Breast epithelium (tissue), 2 donors: ENCODE measurements around the genes PYM1 and ANKRD52.

DNA sequence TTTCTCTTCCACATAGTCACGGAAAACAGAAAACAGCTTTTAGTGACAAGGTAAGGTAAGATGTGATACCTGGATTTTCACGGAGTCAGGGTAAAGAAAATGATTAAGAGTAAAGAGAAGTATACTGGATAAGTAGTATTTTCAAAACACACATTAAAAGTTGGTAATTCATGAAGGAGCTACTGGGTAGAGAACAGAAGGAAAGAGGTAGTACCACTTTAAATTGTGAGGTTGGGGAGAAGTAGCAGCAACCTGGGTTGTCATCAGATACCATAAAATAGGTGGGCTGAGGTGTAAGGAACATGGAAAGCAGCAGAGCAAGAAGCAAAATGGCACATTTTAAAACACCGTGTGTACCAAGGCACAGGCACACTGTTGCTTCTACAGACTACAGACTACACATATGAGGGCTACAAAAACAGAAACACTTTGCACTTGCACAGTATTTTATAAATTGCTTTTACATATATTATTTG is 1.9 kb downstream of the PYM1 start:
- PRO-cap, result no peak
- RAMPAGE, long total RNA, 2 experiments, result no peak in any of the 2 experiments

GRCh38 chr12:55927614-55928390 is at the start of gene PYM1:
PYM1 (minus strand) TSS chr12:55927894.
- PRO-cap, result bidirectional peak, plus-strand start at chr12:55928071, minus-strand start at chr12:55927890
- RAMPAGE, long total RNA, 2 experiments, result start-site peak on the minus strand in 2 of 2 experiments, at chr12:55927765-55927932 at its widest, 23 to 152 reads per replicate

GRCh38 chr12:56024564-56025108 is 3.8 kb downstream of the IKZF4 start:
- PRO-cap, result no peak
- RAMPAGE, long total RNA, 2 experiments, result no peak in any of the 2 experiments

- PRO-cap, result no peak
- RAMPAGE, long total RNA, 2 experiments, result no peak in any of the 2 experiments
Observed at GRCh38 chr12:56087170-56087698, 7.3 kb downstream of the ERBB3 start.

DNA sequence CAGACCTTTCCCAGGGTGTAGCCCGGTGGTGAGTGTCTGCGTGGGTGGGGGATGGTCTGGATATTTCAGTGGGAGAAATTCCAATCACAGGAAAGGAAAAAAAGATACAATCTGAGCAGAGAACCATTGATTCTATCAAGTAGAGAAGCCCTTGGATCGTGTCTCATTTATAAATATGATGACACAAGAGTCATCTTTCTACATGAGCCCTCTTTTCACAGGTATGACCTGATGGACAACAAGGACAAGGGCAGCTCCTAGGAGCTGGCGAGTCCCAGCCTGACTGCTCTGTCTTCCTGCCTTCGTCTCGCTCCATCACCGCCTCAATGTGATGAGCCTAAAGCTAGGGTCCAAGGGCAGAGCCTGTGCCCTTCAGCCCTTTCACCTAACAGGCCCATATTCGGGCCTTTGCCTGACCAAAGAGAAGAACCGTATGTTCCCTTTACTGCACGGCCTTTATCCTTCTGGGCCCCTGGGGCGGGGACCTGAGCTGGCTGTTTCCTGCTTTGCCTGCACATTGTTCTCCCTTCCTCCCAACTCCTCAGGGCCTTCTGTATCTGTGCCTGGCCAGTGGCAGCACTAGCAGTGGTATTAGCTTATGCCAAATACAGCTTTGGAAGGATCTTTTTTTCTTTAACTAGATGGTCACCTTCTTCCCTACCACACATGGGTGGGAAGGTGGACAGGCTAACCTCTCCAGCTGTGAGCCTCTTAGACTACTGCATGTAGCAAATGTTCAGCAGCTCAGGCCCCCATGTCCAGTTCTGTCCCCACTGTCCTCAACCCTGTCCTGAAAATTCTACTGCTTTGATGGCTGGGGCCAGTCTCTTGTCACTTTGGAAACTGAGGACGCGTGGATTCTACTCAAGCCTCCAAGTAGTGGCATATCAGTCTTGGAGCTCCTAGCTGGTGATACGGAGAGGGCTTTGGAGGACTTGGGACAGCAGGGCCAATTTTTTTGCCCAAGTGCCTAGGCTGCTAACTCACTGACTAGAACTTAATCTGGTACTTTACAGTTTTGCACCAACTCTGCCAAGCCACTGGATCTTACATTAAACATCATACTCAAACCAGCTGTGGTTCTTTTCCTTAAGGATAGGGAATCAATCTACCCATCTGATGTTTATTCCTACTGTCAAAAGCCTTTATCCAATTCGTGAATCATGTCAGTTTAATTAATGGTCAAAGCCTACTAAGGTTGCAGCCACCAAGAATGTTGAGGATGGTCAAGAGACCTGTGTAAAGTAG is 8.4 kb upstream of the MYL6B start:
- PRO-cap, result no peak
- RAMPAGE, long total RNA, 2 experiments, result no peak in any of the 2 experiments

DNA sequence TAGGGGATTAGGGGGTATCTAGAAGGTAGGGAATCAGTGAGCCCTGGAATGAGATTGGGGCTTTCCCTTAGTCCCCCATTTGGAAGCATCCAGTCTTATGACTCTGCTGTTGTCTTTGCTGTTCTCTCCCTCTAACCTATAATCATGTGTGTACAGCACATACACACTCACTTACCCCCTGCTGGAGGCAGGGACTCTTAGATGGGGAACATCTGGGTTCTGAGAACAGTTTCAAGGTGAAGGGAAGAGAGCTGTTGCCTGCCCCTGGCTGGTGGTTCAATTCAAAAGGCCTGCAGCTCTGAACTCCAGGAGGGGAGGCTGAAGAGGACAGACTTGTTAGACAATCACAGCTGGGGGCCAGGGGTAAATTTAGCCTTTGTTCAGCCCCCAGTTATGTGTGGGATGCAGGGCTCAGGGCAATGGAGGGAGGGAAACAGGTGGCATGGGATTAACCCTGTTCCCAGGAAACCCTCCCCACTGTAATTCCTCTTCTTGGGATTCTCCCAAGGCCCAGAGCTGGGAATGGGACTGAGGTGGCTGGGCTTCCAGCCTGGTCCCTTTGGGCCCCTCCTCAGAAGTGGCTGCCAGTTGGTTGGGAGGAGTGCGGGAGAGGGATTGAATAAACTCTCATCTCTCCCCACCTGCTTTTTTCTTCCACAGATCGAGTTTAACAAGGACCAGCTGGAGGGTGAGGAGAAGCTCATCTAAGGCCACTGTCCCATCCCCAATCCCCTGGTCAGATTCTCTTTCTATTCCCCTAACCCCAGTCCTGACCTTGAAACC is 2.0 kb downstream of the MYL6B start:
- PRO-cap, result no peak
- RAMPAGE, long total RNA, 2 experiments, result no peak in any of the 2 experiments

DNA sequence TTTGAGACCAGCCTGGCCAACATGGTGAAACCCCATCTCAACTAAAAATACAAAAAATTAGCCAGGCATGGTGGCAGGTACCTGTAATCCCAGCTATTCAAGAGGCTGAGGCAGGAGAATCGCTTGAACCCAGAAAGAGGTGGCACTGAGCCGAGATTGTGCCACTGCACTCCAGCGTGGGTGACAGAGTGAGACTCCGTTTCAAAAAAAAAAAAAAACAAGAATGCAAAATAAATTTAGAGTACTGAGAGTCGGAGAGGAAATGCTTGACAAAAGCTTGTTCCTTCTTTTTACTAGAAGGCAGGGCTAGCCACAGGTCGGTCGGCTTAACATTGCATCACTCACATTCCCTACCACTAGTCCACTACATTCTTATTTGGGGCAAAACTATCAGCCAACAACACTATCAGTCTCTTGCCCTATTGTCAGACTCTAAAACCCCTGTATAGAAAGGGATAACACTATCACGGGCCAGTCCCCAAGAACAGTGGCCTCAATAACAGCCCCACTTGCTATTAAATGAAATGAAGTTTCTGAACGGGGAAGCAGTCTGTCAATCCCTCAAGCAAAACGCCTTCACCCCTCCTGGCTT is 1.1 kb downstream of the RNF41 start:
- PRO-cap, result no peak
- RAMPAGE, long total RNA, 2 experiments, result no peak in any of the 2 experiments

DNA sequence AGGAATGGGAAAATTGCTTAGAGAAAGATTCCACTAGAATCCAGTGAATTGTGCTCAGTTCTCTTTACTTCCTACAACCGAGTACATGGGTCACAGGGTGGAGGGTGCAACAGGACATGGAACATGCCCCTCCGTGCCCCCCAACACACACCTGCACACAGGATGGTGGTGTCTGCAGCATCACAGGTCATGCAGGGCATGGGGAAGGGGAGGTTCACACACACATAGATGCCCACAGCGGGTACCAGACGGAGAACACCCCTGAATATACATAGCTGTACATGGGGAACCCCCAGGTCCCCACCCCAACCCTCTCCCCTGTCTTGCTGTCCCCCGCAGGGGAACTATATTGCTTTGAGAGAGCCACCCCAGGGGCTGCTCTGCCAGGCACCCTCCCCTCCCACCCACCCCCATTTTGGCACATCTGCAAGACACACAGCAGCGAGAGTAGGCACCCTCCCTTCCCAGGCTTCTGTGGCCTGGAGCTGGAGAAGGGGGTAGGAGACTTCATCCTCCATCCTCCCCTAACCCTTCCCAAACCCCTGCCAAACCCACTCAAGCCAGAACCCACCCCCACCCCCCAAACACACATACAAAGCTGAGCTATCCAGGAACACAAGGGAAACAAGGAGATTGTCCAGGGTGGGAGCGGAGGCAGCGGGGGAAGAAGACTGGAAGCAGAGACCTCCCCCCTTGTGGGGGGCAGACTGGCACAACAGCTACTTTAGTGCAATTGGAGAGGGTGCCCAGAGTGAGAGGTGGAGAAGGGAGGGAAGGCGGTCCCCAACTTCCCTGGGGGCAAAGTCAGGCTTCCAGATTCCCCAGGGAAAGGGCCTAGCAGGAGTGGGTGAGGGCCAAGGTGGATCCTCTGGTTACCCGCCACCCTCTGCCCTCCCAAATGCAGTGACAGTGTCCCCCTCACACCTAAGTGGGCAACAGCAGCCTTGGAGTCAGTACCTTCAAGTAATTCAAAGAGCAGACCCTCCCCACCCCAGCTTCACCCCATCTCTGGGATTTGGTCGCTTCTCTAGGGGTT is 8.6 kb downstream of the SLC39A5 start:
- PRO-cap, result no peak
- RAMPAGE, long total RNA, 2 experiments, result no peak in any of the 2 experiments

- PRO-cap, result bidirectional peak, plus-strand start at chr12:56258440, minus-strand start at chr12:56258379
- RAMPAGE, long total RNA, 2 experiments, result no peak in any of the 2 experiments
Observed at GRCh38 chr12:56258186-56259285, at the start of gene ANKRD52. ANKRD52 (minus strand) TSS chr12:56258384.

DNA sequence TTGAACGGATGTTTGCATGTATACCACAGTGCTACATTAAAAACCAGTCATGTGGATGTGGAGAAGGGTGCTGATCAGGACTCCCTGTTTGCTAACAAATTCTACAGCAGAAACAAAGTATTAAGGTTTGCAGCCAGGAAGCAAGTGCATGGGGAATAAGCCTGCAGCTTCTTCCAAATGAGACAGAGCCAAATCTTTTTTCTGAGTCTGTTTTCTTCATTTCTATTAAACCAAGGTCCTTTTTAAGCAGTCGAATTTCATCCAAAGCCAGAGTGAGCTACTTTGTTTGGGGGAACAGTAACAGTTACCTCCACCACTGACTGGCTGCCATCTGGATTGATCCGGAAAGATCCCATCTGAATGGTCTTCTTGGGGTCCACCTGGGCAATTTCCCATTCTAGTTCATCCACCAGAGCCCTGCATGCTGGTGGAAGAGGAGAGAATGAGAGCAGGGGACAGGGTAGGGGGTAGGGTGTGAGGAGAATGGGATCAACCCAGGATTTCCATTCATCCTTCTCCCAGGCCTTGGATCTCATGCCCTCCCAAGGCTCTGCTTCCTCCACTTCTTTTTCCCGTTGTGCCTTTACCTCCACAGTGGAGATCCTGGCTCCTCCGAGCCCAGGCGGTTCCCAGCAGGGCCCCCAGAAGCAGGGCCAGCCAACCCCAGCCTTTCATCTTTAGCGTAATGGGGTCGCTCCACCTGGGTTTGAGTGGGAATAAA is 1.1 kb downstream of the CNPY2 start:
- PRO-cap, result no peak
- RAMPAGE, long total RNA, 2 experiments, result no peak in any of the 2 experiments

DNA sequence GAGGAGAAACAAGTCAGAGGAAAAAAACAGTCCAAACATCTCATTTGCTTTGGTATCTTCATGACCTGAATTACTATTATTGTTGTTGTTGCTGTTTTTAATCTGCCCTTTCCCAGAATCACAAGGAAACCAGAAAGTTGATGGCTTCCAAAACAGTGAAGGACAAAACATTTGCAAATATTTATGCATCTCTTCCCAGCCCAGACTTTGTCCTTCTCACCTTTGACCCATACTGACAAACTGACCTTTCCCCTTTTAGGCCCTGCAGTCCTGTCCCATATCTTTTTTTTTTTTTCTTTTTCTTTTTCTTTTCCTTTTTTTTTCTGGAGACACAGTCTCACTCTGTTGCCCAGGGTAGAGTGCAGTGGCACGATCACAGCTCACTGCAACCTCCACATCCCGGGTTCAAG is 1.9 kb upstream of the APOF start:
- PRO-cap, result no peak
- RAMPAGE, long total RNA, 2 experiments, result no peak in any of the 2 experiments

DNA sequence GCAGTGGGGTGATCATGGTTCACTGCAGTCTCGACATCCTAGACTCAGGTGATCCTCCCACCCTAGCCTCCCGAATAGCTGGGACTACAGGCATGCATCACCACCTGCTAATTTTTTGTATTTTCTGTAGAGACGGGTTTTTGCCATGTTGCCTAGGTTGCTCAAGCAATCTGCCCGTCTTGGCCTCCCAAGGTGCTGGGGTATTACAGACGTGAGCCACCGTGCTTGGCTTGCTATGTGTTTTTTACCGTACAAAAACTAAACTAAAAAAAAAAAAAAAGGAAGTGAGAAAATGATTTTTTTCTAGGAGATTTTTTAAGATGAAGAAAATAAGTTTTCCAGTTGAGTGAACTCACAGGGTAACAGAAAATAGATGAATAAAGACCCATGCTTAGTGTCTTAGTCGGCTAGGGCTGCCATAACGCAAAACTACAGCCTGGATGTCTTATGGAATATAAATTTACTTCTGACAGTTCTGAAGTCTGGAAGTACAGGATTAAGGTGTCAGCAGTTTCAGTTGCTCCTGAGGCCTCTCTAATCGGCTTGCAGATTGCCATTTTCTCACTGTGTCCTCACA is 13.2 kb upstream of the APOF start:
- PRO-cap, result no peak
- RAMPAGE, long total RNA, 2 experiments, result no peak in any of the 2 experiments

- PRO-cap, result no peak
- RAMPAGE, long total RNA, 2 experiments, result no peak in any of the 2 experiments
Observed at GRCh38 chr12:56424673-56425282, 24.4 kb downstream of the TIMELESS start.

GRCh38 chr12:56522142-56523209 is 856 bp downstream of the RBMS2 start:
- PRO-cap, result no peak
- RAMPAGE, long total RNA, 2 experiments, result no peak in any of the 2 experiments

- PRO-cap, result no peak
- RAMPAGE, long total RNA, 2 experiments, result no peak in any of the 2 experiments
Observed at GRCh38 chr12:56598660-56599459, 31.3 kb downstream of the BAZ2A start.

- PRO-cap, result bidirectional peak, plus-strand start at chr12:56634492, minus-strand start at chr12:56634280
- RAMPAGE, long total RNA, 2 experiments, result no peak in any of the 2 experiments
Observed at GRCh38 chr12:56633567-56634824, 3.9 kb upstream of the BAZ2A start.

DNA sequence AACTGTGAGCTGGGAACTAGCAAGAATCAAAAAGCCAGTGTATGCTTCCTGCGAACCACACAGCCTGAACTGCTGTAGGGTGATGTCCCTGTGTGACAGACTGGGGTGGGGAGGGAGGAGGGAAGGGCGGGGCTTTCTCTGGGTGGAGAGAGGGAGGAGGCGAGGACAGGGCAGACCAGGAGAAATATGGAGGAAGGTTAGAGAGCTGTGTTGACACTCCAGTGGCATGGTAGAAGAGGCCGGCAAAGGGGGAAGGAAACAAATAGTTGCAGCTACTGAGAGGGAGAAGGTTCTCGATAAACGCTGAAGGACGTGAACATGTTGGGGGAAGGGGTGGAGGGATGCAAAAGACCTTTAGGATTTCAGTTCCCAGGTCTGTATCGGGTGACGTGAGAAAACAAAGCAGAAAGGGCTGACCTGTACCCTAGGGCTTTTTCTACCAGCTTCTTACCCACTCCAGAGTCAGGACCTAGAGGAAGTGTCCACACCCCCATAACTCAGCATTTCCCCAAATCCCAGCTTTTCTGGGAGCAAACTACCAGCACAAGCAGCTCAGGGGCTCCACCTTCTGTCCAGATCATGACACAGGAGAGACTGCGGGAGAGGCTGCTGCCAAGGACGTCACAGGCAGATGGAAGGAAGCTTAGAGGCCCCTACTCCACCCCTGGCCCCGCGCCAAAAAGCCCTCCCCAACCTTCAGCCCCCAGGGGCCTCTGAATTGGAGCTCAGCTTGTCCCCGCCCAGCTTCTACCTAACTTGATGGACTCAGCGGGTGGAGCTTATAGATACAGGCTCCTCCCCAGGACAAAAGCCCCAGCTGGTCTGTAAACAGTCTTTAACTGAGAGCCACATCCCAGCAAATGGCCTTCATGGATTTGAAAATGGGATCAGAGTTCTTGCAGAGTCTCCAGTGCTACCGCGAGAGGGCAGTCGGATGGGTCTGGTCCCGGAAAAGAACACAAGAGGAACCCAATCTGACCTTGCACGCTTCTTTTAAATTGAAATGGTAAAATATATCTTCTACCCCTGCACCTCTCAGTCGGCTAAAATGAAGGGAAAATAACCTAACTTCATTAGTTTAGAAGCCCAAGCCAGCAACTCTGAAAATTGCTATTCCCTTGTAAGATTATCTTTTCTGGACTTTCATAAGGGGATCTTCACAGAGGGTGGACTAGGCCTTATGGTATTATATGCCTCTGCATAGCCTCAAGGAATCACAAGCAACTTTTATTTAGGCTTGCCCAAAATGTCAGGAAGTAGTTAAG is 6.6 kb upstream of the BAZ2A start:
- PRO-cap, result bidirectional peak, plus-strand start at position 173 of the sequence, minus-strand start at position 71 of the sequence
- RAMPAGE, long total RNA, 2 experiments, result start-site peak on the minus strand in 2 of 2 experiments, centred at positions 71 to 83 of the sequence, 40 to 127 reads per replicate

GRCh38 chr12:56643171-56644017 is 2.4 kb downstream of the ATP5F1B start:
- PRO-cap, result no peak
- RAMPAGE, long total RNA, 2 experiments, result no peak in any of the 2 experiments

DNA sequence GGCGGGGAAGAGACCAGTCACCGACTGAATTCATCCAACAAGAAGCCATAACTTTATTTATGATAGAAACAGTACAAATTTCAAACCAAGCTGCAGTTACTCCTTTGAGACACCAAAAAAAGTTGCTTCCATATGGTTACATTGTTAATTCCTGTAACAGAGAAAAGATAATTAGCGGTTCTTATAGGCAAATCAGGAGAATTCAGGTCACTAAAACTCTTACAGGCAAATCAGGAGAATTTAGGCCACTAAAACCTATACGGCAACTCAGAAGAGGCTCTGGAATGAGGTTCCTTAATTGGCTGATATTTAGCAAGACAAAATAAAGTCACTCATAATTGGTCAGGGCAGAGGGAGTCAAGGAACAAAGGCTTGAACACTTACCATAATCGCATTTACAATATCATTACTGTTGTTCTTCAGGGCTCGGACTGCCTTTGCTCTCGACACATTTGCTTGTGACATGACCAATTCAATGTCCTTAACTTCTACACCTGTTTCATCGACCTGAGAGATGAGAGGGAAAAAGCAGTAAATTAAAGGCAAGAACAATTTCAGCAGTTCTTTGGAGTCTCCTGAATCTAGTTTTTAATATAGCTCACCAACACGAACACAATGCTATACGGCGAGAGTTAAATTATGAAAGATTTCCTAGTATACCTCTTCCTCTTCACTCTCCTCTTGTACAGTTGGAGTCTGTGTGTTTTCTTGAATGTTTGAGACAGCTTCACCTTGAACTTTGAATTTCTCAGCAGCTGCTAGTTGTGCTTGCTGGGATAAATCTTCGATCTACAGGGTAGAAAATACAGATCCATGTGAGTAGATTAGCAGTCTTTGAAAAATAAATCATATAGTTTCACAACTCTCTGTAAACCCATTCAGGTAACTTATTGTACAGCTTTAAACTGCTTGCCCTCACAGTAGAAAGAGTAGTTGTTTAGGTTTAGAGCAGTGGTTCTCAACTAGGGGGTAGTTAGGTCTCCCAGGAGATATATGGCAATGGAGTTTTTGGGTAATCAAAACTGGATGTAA is 12.4 kb downstream of the NACA start:
- PRO-cap, result no peak
- RAMPAGE, long total RNA, 2 experiments, result no peak in any of the 2 experiments

GRCh38 chr12:56801685-56802480 is 38.8 kb downstream of the HSD17B6 start:
- PRO-cap, result no peak
- RAMPAGE, long total RNA, 2 experiments, result no peak in any of the 2 experiments